Kidney (tissue), 2 donors: ENCODE data around the gene ST8SIA4.

- PRO-cap = no peak
- RRBS = no CpG with 5 or more reads among the region's 4 CpGs
Measured at GRCh38 chr5:100780393-100780834, 122.7 kb downstream of the ST8SIA4 start.

DNA sequence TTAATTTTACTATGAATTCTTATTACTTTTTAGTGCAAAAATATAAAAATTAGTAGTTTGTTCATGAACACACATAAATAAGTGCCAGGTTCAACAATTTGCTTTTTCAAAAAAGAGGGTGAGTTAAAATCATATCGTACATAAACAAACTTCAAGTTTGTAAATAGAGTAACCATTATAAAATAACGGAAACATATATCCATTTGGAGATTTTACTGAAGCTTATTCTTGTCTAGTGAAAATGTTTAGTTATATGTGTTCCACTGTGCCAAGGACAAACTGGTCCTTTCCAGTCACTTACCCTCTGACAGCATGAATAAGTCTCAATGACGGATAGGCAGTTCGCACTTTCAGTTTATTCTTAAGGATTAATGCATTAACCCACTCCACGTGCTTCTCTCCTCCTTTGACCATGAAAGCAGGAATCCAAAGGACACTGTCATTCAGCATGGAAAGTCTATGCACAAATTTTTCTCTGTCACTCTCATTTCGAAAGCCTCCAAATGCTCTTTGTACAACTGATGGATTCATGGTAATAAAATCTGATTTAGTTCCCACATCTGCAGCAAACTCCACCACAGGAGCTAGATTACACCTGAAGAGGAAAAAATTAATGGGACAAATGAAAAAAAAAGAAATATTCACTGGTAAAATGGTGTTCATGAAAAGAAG is 47.1 kb downstream of the ST8SIA4 start:
- PRO-cap = no peak
- RRBS = no CpG with 5 or more reads among the region's 6 CpGs

DNA sequence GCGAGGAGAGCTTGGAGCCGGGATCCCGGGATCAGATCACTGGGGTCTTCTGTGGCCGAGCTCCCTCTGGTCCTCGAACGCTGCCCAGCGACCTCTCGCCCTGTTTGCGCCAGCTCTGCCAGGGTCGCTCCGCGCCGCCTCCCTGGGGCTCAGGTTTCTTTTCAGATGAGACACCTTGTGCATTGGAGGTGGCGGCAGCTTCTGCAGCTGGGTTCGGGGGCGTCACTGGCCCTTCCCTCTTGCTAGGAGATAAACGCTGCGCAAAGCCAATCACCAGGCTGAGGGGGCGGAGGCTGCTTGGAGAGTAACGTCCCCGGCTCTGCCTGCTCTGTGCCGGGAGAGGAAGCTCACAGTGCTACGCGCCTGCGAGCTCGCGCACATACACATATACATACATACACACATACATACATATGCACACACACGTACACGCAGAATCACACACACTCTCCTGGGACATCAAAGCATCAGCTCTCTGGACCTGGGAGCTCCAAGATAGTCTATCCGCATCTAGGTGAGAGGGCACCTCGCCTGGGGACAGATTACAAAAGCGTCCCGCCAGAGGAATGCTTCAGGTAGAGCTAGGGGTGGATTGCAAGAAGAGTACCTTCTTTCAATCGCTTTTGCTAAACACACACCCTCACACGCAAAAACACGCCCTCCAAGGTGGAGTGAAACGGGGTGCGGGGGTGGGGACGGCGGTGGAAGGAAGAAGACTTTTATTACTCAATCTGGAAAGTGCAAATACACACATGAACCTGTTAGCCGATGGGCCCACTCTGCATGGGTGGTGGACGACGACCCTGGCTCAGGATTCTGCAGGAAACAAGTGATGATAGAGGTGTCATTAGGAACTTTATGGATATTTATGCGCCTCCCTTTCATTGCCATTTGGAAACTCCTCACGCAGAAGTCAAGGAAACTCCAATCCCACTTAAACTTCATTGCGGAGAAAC is at the start of gene ST8SIA4:
ST8SIA4 (minus strand) TSS at position 224 of the 956 bp plus-strand sequence.
- PRO-cap = bidirectional peak, plus-strand start at position 331 of the sequence, minus-strand start at position 224 of the sequence
- RRBS = no CpG with 5 or more reads among the region's 46 CpGs

DNA sequence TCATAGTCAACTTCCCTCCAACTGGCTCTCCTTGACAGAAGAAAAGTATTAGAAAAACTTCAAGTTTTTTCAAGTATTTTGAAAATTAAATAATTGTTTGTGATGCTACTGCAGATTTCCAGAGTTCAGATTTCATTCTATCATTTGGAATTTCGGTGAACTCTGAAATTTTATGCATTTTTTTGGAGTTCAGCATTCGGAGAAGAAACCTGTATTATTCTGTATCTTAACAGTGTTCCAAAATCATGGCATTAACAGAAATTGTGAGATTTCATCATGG is 175.2 kb downstream of the SLCO4C1 start:
- PRO-cap = no peak
- RRBS = no CpG with 5 or more reads among the region's 2 CpGs

DNA sequence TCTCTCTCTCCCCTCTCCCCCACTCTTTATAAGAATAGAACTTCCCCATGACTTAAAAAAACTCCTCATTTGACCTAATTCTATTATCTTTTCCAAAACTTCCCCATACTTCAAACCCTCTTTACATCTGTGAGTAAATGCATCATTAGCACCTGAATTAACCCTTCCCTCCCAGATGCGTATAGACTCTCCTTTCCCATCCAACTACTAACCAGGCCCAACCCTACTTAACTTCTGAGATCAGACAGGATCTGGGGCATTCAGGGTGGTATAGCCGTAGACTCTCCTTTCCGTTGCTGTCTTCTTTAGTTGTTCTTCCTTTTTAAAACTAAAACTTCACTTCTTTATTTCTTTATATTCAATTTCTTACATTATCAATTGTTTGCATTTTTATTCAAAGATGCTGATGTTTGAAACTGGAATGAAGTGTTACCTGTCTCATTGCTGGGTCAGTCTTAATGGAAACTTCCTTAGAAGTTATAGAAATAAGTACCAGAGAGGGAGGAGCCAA is 165.2 kb downstream of the SLCO4C1 start:
- PRO-cap = no peak
- RRBS = no CpG with 5 or more reads among the region's 3 CpGs

- PRO-cap = no peak
- RRBS = no CpG with 5 or more reads among the region's 3 CpGs
Measured at GRCh38 chr5:102453487-102454161, 45.2 kb downstream of the SLCO6A1 start.

- PRO-cap = no peak
- RRBS = no CpG with 5 or more reads among the region's 8 CpGs
Measured at GRCh38 chr5:102807656-102808298, 52.7 kb downstream of the PAM start.

DNA sequence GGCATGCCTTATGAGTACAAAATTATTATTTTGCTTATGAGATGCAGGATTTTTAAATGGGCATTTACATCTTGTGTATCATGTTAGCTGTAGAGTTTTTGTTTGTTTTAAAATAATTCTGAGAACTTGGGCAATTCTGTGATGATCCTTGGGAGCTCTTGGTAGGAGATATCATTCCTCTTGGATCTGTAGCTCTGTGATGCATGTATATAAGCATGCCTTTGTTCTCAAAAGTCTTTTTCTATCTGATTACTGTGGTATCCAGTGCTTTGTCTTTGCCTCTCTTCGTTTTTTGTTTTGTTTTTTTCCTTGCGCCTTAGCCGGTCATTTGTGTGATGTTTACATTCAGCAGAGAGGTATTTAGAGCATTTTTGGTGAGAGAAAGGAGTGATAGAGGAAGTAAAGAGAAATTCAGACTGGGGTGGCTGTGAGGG is 110.0 kb downstream of the PAM start:
- PRO-cap = no peak
- RRBS = no CpG with 5 or more reads among the region's 3 CpGs

DNA sequence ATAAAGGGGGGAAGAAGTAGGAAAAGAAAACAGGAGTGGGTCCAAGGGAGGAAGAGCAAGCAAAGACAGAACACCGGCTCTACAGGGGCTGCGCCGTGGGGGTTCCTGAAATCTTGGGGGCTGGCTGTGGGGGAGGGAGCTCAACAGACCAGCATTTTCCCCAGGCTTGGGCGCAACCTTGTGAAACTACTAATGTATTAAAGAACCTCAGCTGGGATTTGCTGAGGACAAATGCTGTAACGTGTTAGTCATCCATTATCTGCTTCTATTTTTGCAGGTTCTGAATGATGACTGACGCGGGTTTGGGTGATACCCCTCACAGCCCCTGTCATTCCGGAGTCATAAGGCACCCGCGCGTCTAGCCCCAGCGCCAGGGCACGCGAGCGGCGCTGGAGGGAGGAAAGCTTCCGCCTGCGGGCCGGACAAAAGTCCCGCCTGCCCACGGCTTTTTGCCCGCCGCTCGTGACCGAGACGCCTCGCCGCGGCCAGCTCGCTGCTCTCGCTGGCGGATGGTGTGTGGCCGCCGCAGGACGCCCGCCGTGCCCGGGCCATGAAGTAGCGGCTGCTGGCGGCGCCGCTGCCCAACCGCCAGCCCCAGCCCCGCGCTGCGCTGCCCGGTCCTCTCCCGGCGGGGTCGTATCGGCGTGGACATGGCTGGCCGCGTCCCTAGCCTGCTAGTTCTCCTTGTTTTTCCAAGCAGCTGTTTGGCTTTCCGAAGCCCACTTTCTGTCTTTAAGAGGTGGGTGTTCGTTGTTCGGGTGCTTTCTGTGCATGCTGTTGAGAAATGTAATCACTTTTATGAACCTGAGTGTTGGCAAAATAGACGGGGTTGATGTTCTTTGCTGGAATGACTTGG is 110.7 kb downstream of the PAM start:
- PRO-cap = unidirectional peak, plus-strand start at position 32 of the sequence; bidirectional peak, plus-strand start at position 452 of the sequence, minus-strand start at position 388 of the sequence
- RRBS = 2% methylated on average over 24 of the region's 58 CpGs

DNA sequence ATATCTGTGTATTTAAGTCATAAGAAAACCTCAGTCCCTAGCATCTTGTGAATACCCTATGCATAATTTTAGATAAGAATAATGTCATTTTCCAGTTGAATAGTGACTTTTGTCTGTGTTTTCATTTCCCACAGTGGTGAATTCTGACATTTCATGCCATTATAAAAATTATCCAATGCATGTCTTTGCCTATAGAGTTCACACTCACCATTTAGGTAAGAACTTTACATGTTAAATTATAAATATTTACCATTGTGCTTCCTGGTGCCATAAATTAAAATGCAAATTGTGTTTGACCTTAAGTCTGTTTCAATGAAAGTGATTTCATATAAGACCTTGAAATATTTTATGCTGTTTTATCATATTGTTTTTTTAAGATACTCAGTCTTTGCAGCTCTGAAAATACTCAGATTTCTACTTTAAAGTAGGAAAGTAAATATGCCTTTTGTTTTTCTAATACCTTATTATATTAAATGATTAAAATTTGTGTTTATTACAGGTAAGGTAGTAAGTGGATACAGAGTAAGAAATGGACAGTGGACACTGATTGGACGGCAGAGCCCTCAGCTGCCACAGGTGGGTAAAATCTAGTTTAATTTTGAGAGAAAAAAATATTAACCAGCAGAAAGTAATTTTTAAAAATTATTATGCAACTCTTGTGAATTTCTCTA is 170.4 kb downstream of the GIN1 start:
- PRO-cap = no peak
- RRBS = no CpG with 5 or more reads among the region's 1 CpG

DNA sequence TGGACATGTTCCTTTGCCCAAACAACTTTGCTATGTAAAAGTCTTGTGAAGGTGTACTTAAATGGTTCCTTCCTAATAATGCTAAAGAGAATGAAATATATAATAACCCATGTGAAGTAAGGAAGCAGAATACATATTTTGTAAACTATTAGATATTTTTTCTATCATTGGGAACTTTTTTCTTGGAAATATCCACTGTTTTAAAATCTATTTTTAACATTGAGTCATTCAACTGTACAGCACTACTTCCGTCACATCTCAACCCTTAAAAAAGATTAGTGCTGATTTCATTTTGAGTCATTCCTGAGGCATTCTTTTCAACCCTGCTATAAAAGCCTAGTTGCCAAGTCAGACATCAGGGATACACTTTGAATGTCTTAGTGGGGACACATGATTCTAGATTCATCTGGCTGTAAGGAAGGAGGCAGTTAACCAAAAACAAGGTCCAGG is 161.0 kb downstream of the GIN1 start:
- PRO-cap = no peak
- RRBS = no CpG with 5 or more reads among the region's 1 CpG

- PRO-cap = no peak
- RRBS = 3% methylated on average over 6 of the region's 24 CpGs
Measured at GRCh38 chr5:103258884-103259153, 256 bp downstream of the MACIR start.

- PRO-cap = no peak
- RRBS = no CpG with 5 or more reads among the region's 2 CpGs
Measured at GRCh38 chr5:104452628-104453066, 890.1 kb upstream of the NUDT12 start.

DNA sequence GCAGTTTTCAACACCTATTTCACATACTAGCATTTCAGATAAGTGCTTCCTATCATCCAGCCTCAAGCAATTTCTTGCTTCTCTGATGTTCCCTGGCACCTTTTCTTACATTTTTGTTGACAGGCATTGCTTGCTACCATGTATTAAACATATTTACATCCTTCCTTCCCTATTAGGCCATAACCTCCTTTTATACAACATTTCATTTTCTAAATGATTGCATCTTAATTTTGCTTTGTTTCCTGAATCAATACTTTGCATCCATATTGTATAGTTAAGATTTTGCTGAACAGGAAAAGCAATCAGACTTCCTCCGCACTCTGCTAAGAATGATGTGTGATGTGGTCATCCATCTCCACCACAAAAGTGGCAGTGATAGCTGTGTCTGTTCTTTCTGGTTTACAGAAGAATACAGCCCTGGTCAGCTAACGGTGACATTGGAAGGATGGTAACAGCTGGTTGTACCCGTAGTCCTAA is 1191.6 kb upstream of the NUDT12 start:
- PRO-cap = no peak
- RRBS = no CpG with 5 or more reads among the region's 3 CpGs

DNA sequence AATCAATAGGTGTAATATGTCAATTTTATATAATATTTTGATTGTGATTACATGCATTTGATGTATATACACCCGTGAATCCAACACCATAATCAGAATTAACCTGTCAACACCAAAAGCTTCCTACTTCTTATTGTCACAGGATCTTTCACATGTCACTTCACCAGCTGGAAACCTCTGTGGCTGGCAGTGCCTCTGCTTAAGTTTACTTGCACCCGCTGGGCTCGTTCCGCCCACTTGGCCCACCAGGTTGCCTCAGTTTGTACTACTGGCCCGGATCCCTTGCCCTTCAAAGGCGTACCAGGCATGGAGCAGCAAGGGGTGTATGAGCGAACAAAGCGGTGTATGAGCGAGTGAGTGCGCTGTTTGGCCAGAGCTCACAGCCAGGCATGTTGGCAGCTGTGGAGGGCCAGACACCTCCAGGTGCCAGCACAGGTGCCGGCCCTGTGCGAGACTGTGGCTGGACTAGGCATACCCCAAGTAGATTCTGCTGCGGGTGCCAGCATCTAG is 1829.3 kb upstream of the NUDT12 start:
- PRO-cap = no peak
- RRBS = no CpG with 5 or more reads among the region's 13 CpGs

DNA sequence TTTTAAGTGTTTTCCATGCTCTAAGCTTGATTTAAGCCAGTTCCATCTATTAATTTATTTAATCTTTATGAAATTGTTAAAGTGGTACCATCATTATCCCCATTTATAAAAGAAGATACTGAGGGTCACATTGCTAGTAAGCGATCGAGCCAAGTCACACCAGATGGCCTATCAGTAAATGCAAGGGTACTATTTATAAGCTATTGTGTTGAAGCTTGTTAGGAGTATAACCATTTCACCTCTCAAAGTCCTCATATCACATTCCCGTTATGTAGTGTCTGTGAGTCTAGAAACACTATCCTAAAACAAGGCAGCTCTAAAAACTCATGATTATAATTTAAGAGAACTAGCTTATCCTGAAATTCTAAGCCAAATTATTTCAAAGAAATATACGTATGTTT is 1161.9 kb downstream of the EFNA5 start:
- PRO-cap = no peak
- RRBS = no CpG with 5 or more reads among the region's 4 CpGs

GRCh38 chr5:106856824-106857061 is 814.0 kb downstream of the EFNA5 start:
- PRO-cap = no peak
- RRBS = no CpG with 5 or more reads among the region's 3 CpGs

GRCh38 chr5:106980628-106981319 is 690.0 kb downstream of the EFNA5 start:
- PRO-cap = no peak
- RRBS = no CpG with 5 or more reads among the region's 13 CpGs

GRCh38 chr5:107467516-107468086 is 203.1 kb downstream of the EFNA5 start:
- PRO-cap = no peak
- RRBS = no CpG with 5 or more reads among the region's 7 CpGs

DNA sequence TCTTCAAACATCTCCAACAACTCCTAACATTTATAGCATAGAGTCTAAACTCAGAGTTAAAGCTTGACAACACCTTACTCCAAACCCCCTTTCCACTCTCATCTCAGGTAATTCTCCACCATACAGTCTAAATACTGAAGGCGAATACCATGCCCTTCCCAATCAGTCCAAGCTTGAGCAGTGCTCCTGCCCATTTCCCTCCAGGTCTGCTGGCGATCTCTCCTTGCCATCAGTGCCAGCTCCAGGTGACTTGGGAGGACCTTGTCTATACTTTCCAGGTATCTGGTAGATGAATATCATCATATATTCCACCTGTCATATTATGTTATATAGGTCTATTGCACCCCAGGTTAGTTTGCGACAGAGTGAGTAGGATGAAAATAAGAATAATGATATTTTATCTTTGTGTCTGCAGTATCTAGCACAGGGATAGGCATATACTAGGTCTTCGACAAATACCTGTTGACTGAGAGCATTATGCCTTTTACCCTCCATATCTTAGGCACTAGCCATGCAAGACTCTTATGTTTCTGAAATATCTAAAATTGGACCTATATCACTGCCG is 328.2 kb upstream of the EFNA5 start:
- PRO-cap = no peak
- RRBS = no CpG with 5 or more reads among the region's 5 CpGs